Measurements from ENCODE around the gene SPDYC.

- PRO-cap: no peak
- RAMPAGE, long total RNA, 5 experiments: no peak in any of the 5 experiments
- RRBS: no CpG with 5 or more reads among the region's 7 CpGs
These were observed 3.0 kb downstream of the EHD1 start for GRCh38 chr11:64875463-64875724.

GRCh38 chr11:64876512-64877370 lies 1.7 kb downstream of the EHD1 start:
- PRO-cap: no peak
- RAMPAGE, long total RNA, 5 experiments: no peak in any of the 5 experiments
- RRBS: no CpG with 5 or more reads among the region's 18 CpGs

DNA sequence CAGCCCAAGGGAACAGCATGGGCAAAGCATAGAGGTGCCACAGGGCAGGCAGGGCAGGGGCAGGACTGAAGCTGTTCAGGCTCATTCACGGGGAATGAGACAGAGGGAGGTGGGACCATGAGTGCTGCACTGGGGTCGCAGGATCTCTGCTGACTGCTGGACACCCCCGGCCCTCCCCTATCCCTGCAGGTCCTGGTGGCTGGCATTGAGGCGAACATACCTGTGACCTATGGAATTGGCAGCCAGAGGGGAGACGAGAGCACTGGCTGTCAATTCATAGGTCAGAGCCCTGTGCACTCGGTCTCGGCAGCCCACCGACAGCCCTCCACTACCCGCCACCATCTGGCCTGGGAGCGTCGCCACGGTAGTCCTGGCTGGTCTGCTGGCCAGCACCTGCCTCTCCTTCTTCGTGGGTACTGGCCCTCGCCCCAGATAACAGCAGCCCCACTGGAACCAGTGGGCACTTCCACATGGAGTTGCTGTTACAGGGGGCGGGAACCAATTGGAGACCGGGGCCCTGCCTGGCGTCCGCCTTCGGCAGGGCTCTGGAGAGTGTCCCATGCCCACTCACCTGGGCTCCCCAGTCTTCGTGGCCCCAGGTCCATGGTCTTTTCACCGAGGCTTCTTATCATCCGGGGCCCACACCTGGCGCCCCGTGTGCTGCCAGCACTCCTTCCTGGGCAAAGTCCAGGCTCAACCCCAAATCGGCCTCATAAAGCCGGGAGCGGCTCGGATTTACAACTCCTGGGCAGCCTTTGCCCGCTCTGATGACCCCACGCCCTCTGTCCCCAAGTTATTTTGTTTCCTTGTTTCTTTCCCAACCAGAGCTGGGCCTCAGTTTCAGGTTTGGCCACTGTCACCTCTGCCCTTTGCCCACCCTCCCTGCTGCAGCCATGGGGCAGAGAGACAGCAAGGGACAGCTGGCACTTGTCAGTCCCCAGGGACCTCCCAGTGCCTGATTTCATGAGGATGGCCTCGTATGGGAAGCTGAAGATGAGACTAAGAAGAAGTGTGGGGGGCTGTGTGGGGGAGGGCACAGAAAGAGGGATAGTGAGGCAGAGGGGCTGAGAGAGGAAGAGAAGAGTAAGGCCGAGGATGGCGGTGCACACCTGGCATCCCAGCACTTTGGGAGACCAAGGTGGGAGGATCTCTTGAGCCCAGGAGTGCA lies 12.9 kb upstream of the EHD1 start:
- PRO-cap: bidirectional peak, plus-strand start at position 702 of the sequence, minus-strand start at position 688 of the sequence
- RAMPAGE, long total RNA, 5 experiments: start-site peak on the minus strand in 4 of 5 experiments, centred at positions 182 to 947 of the sequence, 5 to 105 reads per replicate
- RRBS: 48% methylated on average over 10 of the region's 33 CpGs

DNA sequence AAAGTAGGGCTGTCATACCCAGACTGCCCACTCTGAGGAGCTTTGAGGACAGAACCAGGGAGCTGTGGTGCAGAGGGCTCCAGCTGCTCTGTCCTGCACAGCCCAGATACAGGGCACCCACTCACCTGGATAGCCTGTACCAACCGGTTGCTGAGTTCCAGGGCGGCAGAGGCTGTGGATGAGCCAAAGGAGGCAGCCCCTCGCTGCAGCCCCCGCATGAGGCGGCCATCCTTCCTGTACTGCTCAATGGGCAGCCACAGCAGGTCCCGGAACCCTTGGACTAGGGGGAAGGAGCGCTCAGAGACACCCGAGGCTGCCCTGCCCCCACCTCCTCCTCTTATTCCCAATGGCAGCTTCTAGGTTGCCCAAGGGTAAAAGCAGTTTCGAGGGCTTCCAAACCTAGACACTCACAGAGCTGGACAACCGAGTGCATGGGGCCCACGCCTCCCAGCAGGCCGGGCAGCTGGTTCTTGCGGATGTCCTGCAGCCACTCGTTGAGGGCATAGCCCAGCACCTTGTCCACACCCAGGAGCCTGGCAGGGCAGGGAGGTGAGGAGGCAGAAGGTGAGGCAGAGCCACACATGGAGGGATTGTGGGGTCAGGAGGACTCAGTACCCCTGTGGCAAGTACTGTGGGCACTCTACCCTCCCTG lies 18.0 kb upstream of the EHD1 start:
- PRO-cap: no peak
- RAMPAGE, long total RNA, 5 experiments: no peak in any of the 5 experiments
- RRBS: 94% methylated on average over 3 of the region's 14 CpGs

- PRO-cap: no peak
- RAMPAGE, long total RNA, 5 experiments: no peak in any of the 5 experiments
- RRBS: no CpG with 5 or more reads among the region's 24 CpGs
These were observed 16.2 kb downstream of the ATG2A start for GRCh38 chr11:64900670-64901366.

- PRO-cap: no peak
- RAMPAGE, long total RNA, 5 experiments: start-site peak on the minus strand in 2 of 5 experiments, at chr11:64913787-64913904 at its widest, 6 to 11 reads per replicate
- RRBS: 95% methylated on average over 2 of the region's 14 CpGs
These were observed 3.4 kb downstream of the ATG2A start for GRCh38 chr11:64913551-64913976.

DNA sequence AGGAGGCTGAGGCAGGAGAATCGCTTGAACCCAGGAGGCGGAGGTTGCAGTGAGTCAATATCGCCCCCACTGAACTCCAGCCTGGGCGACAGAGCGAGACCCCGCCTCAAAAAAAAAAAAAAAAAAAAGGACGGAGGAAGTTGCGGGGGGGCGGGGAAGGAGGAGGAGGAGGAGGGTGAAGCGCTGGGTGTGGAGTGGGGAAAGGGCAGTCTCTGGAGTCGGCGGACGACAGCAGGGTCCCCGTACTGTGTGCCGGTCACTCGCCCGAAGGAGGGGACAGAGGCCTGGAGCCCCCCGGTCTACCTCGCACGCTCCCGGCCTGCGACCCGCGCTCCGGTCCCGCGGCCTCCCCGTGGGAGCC lies 608 bp downstream of the MAJIN start:
- PRO-cap: no peak
- RAMPAGE, long total RNA, 5 experiments: no peak in any of the 5 experiments
- RRBS: 58% methylated on average over 8 of the region's 28 CpGs

DNA sequence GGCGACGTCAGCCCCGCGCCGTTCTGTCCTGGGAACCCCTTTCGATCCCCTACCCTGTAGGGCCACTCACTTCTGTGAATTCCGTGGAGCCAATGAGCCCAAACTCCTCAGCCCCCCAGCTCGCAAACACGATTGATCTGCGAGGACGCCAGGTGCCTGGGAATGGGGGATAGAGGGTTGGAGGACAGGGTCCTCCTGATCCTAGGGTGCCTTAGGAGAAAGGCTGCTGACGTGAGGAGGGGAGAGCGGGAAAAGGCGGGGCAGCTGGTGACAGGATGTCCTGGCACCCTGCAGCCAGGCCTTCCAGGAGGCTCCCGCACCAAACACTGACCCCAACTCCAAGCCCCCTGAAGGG lies 7.2 kb downstream of the SAC3D1 start:
- PRO-cap: no peak
- RAMPAGE, long total RNA, 5 experiments: no peak in any of the 5 experiments
- RRBS: no CpG with 5 or more reads among the region's 15 CpGs

- PRO-cap: bidirectional peak, plus-strand start at chr11:65111872, minus-strand start at chr11:65111720
- RAMPAGE, long total RNA, 5 experiments: no peak in any of the 5 experiments
- RRBS: 33% methylated on average over 10 of the region's 39 CpGs
These were observed 406 bp upstream of the TM7SF2 start for GRCh38 chr11:65111122-65111809.

DNA sequence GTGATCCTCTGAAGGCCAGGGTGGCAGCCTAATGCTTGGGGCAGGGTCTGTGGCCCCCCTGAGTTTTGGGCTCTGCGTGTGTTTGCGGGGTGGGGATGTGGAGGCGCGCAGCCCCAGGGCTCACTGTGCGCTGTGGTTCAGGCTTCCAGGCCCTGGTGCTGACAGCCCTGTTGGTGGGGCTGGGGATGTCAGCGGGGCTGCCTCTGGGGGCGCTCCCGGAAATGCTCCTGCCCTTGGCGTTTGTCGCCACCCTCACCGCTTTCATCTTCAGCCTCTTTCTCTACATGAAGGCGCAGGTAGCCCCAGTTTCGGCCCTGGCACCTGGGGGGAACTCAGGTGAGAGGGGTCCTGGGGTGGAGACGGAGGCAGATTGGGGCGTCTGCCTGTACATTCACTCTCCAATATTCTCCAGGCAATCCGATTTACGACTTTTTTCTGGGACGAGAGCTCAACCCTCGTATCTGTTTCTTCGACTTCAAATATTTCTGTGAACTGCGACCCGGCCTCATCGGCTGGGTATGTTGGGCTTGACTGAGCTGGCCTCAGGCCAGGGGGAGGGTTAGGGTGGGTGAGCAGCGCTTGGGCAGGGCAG lies 1.5 kb downstream of the TM7SF2 start:
- PRO-cap: no peak
- RAMPAGE, long total RNA, 5 experiments: no peak in any of the 5 experiments
- RRBS: no CpG with 5 or more reads among the region's 24 CpGs

GRCh38 chr11:65131938-65132989 lies 2.1 kb downstream of the SYVN1 start:
- PRO-cap: unidirectional peak, plus-strand start at chr11:65132733
- RAMPAGE, long total RNA, 5 experiments: no peak in any of the 5 experiments
- RRBS: no CpG with 5 or more reads among the region's 16 CpGs

DNA sequence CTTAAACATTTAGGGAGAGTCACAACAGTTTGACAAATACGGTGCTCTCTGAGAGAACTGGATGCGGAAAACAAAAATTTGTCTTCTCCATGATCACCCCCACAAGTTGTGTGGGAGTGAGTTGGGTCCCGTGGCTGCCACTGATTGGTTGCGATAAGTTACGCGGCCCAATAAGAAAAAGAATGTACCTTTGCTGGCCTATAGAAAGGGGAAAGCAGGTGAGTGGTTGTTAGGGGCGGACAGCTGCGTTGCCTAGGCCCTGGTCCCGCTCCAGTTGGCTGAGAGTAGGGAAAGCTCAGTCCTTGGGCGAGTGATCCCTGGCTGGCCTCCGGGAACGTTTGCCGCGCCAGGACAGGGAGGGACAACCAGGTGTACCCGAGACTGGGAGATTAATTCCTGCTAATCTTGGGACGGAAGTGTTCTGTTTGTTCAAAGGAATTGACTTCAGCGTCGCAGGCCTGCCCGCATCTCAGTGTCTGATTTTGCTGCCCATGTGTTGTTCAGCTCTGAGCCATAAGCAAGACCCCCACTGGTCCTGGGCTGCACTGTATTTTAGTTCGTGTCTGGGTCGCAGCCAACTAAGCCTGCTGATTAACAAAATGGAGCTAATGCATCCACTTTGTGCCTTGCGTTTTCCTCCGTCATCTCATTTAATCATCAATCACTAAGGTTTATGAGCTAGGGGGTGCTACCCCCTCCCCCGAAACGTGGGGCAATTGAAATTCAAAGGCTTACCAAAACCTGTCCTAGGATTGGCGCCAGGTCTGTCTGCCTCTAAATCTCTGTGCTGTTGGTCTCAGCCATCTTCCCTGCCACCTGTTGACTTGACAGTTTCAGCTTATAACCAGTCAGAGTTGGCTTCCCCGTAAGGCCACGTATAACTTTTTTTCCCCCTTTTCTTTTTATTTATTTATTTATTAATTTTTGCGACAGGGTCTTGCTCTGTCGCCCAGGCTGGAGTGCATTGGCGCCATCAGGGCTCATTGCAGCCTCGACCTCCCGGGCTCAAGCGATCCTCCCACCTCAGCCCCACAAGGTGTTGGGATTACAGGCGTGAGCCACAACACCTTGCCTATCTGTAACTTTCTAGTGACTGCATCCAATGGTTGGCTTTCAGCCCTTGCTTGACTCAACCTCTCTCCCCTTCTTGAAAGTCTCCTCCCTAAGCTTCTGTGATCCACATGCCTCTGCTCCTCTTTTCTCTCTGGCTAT lies 1.0 kb upstream of the SYVN1 start:
- PRO-cap: bidirectional peak, plus-strand start at position 298 of the sequence, minus-strand start at position 103 of the sequence
- RAMPAGE, long total RNA, 5 experiments: no peak in any of the 5 experiments
- RRBS: no CpG with 5 or more reads among the region's 35 CpGs

DNA sequence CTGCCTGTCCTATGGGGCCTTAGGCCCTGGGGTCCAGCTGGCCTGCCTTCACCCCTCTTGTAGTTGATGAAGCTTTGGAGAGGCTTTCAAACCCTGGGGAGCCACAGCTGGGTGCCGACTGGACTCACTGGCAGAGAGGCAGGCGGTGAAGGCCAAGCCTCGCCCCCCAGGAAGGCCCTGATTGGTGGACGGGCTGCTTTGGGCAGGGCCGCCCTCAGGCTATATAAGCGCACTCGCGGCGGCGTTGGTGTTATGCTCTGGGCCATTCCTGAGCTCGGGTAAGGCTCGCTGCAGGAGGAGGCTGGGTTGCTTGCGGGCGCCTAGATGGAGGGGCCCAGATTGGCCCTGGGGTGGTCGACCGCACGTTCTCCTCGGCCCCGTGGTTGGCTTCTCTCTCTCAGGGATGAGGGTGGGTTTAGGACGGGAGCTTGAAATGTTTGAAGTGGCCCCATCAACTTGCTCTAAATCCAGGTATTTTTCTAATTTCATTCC lies at the start of gene SPDYC:
SPDYC (plus strand) TSS at position 250 of the 492 bp plus-strand sequence.
- PRO-cap: no peak
- RAMPAGE, long total RNA, 5 experiments: no peak in any of the 5 experiments
- RRBS: no CpG with 5 or more reads among the region's 20 CpGs

DNA sequence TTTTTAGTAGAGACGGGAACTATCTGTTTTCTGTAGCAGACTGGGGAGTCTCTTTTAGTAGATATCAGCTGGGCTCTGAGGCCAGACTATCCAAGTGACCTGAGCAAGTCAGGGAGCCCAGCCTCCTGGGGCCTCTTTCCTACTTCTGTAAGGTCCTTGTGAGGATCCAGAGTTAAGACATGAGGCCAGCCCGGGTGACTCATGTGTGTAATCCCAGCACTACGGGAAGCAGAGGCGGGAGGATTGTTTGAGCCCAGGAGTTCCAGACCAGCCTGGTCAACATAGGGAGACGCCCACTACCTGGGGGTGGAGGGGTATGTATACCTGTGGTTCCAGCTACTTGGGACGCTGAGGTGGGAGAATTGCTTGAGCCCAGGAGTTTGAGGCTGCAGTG lies 36.9 kb upstream of the POLA2 start:
- PRO-cap: no peak
- RAMPAGE, long total RNA, 5 experiments: no peak in any of the 5 experiments
- RRBS: no CpG with 5 or more reads among the region's 6 CpGs

DNA sequence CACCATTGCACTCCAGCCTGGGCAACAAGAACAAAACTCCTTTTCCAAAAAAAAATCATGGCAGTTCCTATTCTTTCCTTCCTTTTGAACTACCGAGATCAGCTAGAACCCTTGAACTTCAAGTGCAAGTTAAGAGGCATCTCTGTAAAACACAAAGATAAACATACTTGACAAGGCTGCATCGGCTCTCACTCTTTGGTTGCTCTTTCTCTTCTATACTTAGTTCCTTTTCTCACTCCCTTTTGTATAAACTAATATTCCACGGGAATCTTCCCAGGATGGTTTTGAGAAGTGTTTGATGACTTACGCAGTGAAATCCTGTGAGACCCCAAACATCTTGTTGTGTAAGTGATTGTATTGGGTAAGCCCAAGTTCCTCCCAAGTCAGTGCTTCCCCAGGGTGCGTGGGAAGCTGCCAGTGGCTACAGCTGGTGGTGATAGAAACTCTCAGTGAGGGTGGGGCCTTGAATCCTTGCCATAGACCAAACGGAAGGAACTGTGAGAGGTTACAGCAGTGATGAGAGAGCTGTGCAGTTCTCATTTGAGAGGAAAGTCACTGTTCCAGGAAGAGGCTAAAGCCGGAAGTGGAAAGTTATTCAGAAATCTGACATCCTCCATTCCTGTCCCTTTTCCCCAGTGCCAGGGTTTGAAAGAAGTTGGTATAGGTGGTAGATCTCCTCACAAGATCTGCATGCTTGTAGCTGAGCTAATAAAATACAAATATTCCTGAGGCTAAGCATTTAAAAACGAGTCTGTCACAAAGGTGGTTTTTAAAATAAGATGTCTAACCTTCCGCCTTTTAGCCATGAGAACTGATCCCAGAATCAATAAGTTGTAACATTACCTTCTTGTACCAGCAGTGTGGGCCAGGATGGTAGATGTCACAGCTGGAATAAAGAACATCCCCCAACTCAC lies 23.9 kb upstream of the CDC42EP2 start:
- PRO-cap: bidirectional peak, plus-strand start at position 505 of the sequence, minus-strand start at position 200 of the sequence; unidirectional peak, plus-strand start at position 539 of the sequence; unidirectional peak, plus-strand start at position 594 of the sequence
- RAMPAGE, long total RNA, 5 experiments: no peak in any of the 5 experiments
- RRBS: no CpG with 5 or more reads among the region's 9 CpGs

DNA sequence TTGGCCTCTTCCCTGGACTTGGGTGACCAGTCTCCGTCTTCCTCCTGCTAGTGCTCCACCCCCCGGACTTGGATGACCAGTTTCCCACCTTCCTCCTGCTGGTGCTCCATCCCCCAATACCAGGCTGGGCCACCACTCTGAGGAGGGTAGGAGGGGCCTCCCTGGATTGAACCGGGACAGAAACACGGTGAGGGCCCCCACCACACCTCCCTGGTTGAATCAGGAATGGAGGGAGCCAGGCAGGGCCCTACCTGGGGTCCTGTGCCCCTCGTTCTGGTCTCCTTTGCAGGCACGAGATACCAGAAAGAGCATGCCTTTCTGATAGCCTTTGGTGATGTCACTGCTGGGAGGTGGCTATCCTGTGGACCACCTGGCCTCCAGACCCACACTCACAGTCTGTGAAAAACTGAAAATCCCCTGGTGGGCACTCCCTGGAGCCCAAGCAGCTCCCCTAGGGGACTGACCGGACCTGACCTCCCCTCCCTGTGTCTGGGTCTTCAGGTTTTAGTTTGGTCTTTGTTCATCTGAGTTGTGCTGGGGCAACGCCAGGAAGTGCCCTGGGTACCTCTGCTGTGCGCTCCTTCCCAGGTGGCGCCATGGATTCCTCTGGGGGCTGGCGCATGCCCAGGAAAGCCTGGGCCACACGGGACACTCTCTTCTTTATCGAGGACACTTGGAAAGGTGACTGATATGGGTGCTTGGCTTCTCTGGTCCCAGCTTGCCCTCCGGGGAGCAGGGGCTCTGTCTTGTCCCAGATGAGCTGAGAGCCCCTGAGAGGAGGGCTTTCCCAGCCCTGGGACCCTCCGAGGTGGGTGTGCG lies 25.6 kb downstream of the FRMD8 start:
- PRO-cap: no peak
- RAMPAGE, long total RNA, 5 experiments: start-site peak on the plus strand in 2 of 5 experiments, centred at positions 157 to 566 of the sequence, 5 to 6 reads per replicate
- RRBS: 79% methylated on average over 2 of the region's 16 CpGs

GRCh38 chr11:65420933-65421919 lies 34.8 kb downstream of the FRMD8 start:
- PRO-cap: bidirectional peak, plus-strand start at chr11:65421384, minus-strand start at chr11:65421353
- RAMPAGE, long total RNA, 5 experiments: start-site peak on the plus strand in 1 of 5 experiments, at chr11:65421463-65421605 at its widest, 22 reads per replicate
- RRBS: no CpG with 5 or more reads among the region's 19 CpGs

DNA sequence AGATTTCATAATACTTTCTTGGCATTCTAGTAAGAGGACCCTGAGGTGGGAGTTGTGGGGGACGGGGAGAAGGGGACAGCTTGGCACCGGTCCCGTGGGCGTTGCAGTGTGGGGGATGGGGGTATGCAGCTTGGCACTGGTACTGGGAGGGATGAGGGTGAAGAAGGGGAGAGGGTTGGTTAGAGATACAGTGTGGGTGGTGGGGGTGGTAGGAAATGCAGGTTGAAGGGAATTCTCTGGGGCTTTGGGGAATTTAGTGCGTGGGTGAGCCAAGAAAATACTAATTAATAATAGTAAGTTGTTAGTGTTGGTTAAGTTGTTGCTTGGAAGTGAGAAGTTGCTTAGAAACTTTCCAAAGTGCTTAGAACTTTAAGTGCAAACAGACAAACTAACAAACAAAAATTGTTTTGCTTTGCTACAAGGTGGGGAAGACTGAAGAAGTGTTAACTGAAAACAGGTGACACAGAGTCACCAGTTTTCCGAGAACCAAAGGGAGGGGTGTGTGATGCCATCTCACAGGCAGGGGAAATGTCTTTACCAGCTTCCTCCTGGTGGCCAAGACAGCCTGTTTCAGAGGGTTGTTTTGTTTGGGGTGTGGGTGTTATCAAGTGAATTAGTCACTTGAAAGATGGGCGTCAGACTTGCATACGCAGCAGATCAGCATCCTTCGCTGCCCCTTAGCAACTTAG lies 38.5 kb downstream of the FRMD8 start:
- PRO-cap: bidirectional peak, plus-strand start at position 620 of the sequence, minus-strand start at position 488 of the sequence
- RAMPAGE, long total RNA, 5 experiments: start-site peak on the plus strand in 2 of 5 experiments, centred at positions 285 to 420 of the sequence, 452 to 2,552 reads per replicate
- RRBS: no CpG with 5 or more reads among the region's 9 CpGs

GRCh38 chr11:65427630-65428617 lies 41.5 kb downstream of the FRMD8 start:
- PRO-cap: bidirectional peak, plus-strand start at chr11:65427965, minus-strand start at chr11:65427760; bidirectional peak, plus-strand start at chr11:65428602, minus-strand start at chr11:65428482
- RAMPAGE, long total RNA, 5 experiments: start-site peak on the plus strand in 3 of 5 experiments, at chr11:65427797-65428612 at its widest, 145 to 2,360 reads per replicate
- RRBS: no CpG with 5 or more reads among the region's 12 CpGs

- PRO-cap: unidirectional peak, plus-strand start at chr11:65434267
- RAMPAGE, long total RNA, 5 experiments: no peak in any of the 5 experiments
- RRBS: no CpG with 5 or more reads among the region's 10 CpGs
These were observed 47.9 kb downstream of the FRMD8 start for GRCh38 chr11:65433948-65435143.

Measured in stomach (tissue), 7 donors.